Esophagus squamous epithelium (tissue), 4 donors: ENCODE results near the genes PAGE1, PAGE4, DGKK, MAGED4 and TSPYL2.

DNA sequence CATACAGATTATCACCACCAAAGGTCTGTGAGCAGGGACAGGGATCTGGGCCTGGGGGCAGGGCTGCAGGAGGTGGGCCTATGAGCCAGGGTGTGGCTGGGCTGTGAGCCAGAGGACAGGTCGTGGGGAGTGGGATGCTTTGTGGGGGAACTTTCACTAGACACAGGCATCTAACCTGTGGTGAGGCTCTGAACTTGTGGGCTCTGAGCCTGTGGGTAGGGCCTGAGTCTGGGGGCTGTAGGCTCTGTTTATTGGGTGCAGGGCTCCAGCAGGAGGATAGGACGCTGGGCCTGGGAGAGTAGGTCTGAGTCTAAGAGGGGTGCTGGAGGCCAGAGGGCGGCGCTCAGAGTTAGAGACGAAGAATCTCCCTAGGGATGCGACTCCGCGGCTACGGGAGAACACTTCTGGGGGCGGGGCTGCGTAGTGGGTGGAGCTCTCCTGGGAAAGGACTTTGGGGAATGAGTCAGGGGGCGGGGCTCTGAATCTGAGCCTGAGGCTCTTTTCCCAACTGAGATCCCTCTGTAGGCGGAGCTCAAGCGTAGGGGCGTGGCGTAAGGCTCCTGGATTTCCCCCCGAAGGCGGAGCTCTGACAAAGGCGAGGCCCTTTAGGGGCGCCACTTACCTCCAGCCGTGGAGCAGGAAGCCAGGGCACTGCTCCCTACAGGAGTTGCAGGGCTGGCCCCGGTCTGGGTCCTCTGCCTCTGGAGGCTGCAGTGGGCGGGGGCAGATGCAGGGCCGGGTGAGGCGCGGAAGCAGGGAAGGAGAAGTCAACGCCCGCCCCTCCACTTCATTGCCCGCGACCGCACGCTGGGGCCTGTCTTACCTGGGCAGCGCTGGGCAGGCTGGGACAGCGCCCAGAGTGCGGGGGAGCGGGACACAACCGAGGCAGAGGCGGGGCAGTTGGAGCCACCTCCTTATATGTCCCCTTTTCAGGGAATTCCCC lies 1.9 kb downstream of the PRICKLE3 start:
- PRO-cap = bidirectional peak, plus-strand start at position 592 of the sequence, minus-strand start at position 418 of the sequence; bidirectional peak, plus-strand start at position 621 of the sequence, minus-strand start at position 703 of the sequence; bidirectional peak, plus-strand start outside the sequence, minus-strand start at position 891 of the sequence
- RAMPAGE, long total RNA, 4 experiments = start-site peak on the minus strand in 1 of 4 experiments, centred at position 830 of the sequence, 19 reads per replicate

- PRO-cap = no peak
- RAMPAGE, long total RNA, 4 experiments = no peak in any of the 4 experiments
Measured at GRCh38 chrX:49198334-49199417, 1.3 kb downstream of the SYP start.

DNA sequence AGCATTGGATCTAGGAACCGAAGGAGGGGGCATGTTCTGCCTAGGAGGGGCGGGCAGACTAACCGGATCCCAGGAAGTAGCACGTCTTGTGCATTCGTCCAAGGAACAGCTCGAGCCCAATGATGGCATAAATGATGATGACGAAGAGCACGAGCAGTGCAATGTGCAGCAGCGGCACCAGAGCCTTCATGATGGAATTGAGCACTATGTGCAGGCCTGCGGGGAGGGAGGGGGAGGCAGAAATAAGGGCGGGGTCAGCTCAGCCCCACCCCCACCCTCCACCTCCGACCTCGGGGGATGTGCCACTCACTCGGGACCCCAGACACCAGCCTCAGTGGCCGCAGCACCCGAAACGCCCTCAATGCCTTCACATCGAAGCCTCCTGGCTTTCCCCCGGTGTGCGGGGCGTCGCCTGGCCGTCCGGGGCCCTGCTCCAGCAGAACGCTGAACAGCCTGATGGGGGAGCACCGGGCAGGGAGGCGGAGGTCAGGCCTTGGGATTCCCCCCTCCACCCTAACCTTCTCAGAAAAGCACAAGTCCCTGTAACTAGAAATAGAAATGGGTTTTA lies 2.9 kb downstream of the CACNA1F start:
- PRO-cap = no peak
- RAMPAGE, long total RNA, 4 experiments = no peak in any of the 4 experiments

GRCh38 chrX:49695926-49696397 lies at the start of gene PAGE1:
Gene PAGE1, minus strand, starts transcription at chrX:49695984.
- PRO-cap = no peak
- RAMPAGE, long total RNA, 4 experiments = no peak in any of the 4 experiments

DNA sequence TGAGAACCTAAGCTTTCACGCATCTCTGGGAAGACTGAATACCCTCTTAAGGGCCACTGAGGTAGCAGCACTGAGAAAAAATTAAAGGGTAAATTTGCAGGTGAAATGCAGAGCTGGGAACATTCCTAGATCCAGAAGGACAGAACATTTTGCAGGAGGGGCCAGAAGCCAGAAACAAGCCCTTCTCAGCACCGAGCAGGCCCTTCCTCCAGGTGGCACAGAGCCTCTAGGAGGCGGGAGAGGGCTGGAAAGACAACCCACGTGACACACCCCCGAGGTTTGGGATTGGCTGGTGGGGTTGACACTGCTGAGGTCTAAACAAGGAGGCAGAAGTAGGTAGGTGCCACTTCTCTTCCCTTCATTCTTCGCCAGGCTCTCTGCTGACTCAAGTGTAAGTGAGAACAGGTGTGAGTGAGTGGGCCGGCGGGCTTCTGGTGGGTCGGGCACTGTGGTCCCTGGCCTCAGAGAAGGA lies at the start of gene PAGE4:
PAGE4 (plus strand) TSS at position 343 of the 472 bp plus-strand sequence.
- PRO-cap = no peak
- RAMPAGE, long total RNA, 4 experiments = no peak in any of the 4 experiments

DNA sequence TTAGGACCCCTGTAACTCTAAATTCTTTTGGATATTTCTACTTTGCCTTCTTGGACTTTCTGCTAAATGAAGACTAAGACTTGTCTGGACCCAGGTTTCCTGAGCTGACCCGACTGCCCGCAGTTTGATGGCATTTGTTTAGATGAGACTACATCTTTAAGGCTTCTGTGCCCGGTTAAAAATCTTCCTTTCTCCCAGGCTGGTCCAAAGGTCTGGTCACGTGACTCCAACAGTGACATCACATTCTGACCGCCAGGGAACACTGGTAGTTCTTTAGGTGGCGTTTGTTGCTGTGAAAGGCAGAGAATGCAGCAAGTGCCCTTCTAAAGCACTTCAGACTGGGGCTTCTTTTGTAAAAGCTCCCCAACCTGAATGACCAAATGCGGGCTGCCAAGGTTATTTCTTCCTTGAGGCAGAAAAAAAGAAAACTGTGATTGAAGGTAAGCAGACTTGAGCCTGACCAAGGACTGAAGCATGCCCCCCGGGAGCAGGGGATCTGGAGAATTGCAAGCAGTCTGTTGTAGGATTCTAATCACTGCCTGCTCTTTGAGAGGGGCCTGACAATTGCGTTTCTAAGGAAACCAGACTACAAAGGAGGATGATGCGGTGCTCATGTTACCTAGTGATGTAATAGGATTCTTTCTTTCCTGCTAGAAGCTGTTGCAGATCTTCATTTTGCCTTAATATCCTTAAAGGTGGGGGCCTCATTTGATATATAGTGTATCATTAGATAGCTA lies 133.3 kb downstream of the AKAP4 start:
- PRO-cap = no peak
- RAMPAGE, long total RNA, 4 experiments = no peak in any of the 4 experiments

DNA sequence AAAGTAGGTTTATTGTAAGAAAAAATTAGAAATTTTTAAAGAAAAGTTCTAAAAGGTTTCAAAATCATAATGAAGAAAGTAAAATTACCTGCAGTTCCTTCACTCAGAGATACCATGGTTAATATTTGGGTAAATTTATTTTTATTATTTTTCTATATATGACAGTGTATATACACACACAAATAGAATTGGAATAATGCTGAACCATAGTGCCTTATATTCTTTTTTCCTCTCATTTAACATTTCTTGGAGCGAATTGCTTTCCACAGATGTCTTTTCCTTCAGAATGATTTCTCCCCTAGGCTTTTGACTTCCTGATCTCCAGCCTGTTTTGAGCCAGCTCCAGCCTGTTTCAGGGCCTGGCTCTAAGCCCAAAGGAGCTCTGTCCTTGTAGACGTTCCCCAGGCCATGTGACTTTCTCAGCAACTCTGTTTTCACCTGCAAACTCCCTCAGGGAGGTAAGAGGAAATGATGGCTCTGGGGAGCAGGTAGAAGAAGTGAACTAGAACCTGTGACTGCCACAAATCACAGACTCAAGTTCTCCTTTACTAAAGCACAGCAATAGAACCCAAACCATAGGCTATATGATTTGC lies 89.2 kb downstream of the AKAP4 start:
- PRO-cap = no peak
- RAMPAGE, long total RNA, 4 experiments = no peak in any of the 4 experiments

DNA sequence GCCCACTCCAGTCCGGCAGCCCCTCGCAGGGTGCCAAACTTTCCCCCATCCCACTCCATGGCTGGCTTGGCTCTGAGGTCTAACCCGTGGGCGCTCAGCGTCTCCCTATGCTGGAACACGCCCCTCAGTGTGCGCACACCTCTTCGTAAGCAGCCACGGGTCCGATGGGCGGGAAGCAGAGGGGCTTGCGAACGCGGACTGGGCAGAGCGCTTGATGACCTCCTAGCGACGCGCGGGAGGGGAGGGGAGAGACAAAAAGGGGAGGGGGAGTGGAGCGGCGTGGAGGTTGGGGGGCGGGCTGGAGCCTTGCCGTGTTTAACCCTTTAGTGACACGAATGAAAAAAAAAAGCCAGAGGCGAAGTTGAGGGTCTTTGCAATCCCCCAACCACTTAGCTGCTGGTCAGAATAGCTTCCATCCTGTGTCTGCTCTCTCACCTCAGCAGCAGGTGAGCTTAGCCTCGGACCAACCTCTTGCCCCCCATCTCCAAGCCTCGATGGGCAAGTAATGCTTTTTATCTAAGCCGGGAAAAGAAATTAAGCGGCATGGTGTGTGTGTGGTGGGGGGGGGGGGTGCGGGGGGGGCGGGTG lies at the start of gene DGKK:
DGKK (minus strand) TSS at position 74 of the 588 bp plus-strand sequence.
- PRO-cap = no peak
- RAMPAGE, long total RNA, 4 experiments = no peak in any of the 4 experiments

DNA sequence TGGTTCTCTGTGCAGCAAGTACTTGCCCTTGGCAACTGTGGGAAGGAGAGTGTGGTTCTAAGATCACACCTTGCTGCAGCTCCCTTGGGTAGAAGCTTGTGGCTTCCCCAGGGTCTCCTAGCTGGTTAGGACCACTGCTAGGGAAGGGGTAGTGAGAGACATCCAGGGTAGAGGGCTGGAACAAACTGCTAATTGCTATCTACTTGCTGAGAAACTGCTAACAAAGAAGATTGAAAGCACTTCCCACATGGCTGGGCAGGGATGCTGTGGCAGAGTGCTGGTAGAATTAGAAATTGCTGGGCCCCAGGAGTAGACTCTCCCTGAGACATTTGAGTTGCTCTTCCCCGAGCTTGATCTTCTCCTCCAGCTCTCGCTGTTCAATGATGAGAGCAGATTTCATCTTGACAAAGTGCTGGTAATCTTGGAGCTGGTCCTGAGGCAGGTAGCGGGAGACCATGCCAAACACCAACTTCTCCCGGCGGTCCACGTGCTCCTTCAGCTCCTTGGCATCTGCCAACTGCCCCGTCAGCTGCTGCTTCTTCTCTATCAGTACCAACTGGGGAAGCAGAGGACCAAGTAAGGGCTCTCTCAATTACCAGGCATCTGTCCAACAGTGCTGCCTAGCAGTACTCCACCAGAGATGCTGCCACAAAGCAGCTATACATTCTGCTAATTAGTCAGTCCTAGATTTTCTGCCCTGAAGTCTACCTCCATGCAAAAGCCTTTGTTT lies 125.9 kb upstream of the DGKK start:
- PRO-cap = no peak
- RAMPAGE, long total RNA, 4 experiments = no peak in any of the 4 experiments

DNA sequence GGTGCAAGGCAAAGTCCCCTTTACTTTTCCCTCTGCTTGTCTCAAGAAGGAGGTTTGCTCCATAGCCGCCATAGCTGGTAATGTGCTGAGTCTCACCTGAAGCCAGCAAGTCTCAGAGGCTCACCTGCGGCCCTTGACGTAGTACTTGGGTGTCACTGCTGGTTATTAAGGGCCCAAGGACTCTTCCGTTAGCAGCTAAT lies 142.6 kb downstream of the BMP15 start:
- PRO-cap = no peak
- RAMPAGE, long total RNA, 4 experiments = no peak in any of the 4 experiments

DNA sequence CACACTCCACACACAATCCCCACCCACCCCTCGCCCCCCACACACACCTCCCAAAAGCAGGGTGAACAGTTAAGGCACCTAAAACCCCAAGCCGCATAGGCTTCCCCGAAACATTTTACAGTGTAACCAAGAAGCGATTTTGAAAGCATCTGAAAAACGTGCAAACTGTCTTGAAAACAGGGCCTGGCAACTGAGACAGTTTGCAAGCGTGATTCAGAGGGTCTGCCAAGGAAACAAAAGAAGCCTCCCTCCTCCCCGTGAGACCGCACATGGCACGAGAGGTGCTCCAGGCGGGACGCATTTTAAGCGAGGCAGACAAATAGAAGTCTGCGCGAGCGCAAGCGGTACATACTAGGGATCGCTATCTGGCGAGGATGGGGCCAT lies 801 bp downstream of the NUDT11 start:
- PRO-cap = no peak
- RAMPAGE, long total RNA, 4 experiments = no peak in any of the 4 experiments

GRCh38 chrX:52184598-52185131 lies at the start of gene MAGED4:
Gene MAGED4, plus strand, starts transcription at chrX:52184888.
- PRO-cap = no peak
- RAMPAGE, long total RNA, 4 experiments = no peak in any of the 4 experiments

GRCh38 chrX:52368449-52368849 lies 372 bp upstream of the XAGE2 start:
- PRO-cap = no peak
- RAMPAGE, long total RNA, 4 experiments = no peak in any of the 4 experiments

GRCh38 chrX:53082277-53082468 lies at the start of gene TSPYL2:
Gene TSPYL2, plus strand, starts transcription at chrX:53082367.
- PRO-cap = bidirectional peak, plus-strand start at chrX:53082367, minus-strand start at chrX:53082110
- RAMPAGE, long total RNA, 4 experiments = start-site peak on the plus strand in 1 of 4 experiments, at chrX:53082352-53082368 at its widest, 148 reads per replicate

DNA sequence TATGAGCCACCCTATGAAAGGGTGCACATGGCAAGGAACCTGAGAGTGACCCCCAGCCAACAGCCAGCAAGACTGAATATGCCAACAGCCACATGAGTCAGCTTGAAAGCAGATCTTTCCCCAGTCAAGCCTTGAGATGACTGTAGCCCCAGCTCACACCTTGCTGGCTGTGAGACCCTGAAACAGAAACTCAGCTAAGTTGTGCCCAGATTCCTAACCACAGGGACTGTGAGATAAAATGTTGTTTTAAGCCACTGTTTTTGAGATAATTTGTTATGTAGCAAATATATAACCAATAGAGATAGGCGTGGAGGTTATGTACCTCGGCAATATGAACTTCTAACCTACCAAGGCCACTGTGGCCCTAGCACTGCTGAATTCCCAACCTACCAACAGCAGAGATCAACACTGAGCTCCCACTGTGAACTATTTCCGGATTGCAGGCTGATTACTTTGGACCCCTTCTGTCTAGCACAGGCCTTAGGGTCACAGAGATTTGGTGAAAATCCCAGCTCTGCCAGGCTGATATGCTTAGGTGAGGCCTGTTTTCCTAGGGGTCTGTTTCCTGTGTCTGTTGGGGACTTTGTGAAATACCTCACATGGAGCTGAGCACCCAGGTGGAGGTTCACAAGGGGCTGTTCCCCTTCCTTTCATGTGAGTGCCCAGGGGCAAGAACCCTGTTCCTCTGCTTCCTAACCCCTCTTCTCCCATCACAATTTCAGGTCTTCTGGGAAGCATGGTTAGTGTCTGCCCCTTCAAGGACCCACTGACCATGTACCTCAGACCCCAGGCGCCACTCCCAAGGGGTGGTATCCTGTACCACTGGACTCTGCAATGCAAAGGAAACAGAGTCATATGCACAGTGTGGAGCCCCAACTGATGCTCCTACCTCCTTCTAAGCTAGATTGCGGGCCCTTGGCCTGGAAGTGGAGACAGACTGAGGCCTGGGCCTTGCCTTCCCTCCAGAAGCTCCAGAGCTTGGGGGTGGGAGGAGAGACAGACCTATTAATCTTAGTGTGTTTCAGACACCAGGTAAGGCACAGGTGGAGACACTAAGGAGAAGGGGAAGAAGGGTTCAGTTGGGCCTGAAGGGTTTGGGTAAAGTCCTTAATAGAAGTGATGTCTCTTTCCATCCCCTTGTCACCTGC lies 35.8 kb downstream of the KDM5C start:
- PRO-cap = no peak
- RAMPAGE, long total RNA, 4 experiments = no peak in any of the 4 experiments

DNA sequence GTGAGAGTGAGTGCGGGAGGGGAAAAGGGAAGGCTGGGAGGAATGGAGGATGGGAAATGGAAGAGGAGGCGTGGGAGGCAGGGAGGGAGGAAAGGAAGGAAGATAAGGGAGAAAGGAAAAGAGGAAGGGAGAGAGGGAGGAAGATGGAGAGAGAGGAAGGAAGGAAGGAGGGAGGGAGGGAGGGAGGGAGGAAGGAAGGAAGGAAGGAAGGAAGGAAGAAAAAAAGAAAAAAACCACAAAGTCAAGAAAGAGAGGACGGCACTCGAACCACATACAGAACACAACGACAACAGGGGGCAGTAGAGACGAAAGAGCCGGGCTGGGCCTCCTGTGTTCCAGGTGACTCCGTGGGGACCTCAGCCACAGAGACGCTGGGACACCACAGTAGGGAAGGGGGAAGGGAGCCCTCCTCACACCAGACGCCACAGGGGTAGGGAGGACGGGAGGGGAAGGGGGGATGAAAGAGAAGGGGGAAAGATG lies 41.4 kb downstream of the IQSEC2 start:
- PRO-cap = no peak
- RAMPAGE, long total RNA, 4 experiments = no peak in any of the 4 experiments

- PRO-cap = no peak
- RAMPAGE, long total RNA, 4 experiments = no peak in any of the 4 experiments
Measured at GRCh38 chrX:53306671-53307067, 14.5 kb downstream of the IQSEC2 start.

DNA sequence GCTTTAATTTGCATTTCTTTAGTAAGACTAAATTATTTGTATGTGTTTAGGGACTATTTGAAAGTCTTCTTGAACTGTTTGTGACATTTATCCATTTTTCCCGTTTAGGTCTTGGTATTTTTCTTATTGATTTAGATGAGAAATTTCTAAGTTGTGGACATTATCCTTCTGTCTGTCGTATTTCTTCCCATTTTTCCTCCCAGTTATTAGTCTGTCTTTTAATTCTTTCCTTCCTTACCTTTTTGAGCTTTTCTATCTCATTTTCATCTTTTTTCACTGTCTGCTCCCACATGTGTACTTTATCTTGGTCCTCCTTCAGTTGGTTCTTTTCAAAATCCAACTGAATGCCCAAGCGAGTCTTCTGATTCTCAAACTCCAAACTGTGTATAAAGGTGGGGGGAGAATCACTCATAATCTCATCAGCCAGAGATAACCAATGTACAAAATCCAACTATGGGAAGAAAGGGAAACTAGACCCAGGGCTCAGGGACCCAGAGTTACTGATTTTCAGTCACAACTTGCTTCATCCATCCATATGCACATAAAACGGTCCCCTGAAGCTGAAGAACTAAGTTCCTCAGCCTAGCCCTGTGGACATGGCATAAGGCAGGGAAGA lies 23.0 kb downstream of the SMC1A start:
- PRO-cap = no peak
- RAMPAGE, long total RNA, 4 experiments = no peak in any of the 4 experiments

DNA sequence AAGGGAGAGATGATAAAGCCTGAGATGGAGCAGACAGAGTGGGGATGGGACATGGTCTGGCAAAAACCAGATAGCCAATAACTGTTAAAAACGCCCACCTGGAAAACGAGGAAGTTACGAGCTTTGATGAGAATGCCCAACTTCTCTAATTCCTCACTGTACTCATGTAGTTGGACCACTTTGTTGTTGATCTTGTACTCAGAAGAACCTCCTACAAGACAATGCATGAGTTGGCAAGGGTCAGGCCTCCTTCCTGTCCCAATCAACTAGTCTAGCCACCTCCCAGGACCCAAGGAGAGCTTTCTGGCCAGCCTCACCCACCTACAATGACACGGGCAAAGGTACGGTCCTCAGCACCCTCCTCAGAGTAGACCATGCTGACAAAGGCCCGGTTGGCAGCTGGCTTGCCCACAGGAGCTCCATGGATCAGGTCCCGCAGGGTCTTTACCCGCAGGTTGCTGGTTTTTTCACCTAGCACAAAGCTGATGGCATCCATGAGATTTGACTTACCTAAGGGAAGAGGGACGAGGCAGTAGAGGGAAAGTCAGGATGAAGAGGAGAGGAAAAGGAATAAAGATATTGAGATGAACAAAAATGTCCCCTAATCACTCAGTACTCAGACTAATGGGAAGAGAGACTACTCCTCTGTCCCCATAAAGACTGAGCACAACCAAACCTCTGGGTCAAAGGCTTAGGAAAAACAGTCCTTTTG lies 7.6 kb downstream of the SMC1A start:
- PRO-cap = no peak
- RAMPAGE, long total RNA, 4 experiments = no peak in any of the 4 experiments

- PRO-cap = no peak
- RAMPAGE, long total RNA, 4 experiments = no peak in any of the 4 experiments
Measured at GRCh38 chrX:53564495-53564821, 122.1 kb downstream of the HUWE1 start.